ENCODE results near the genes NACA2, CYB561 and TACO1.

DNA sequence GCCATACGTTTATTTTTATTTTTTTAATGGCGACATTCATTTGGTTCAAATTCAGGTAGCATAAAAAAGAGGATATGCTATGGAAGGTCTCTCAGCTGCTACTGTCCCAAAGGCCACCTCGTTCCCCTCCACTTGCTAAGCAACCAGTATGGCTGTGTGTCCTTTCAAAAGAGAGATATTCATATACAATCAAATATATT lies 25.7 kb downstream of the PPM1D start:
- PRO-cap, 2 experiments, result no peak in any of the 2 experiments

DNA sequence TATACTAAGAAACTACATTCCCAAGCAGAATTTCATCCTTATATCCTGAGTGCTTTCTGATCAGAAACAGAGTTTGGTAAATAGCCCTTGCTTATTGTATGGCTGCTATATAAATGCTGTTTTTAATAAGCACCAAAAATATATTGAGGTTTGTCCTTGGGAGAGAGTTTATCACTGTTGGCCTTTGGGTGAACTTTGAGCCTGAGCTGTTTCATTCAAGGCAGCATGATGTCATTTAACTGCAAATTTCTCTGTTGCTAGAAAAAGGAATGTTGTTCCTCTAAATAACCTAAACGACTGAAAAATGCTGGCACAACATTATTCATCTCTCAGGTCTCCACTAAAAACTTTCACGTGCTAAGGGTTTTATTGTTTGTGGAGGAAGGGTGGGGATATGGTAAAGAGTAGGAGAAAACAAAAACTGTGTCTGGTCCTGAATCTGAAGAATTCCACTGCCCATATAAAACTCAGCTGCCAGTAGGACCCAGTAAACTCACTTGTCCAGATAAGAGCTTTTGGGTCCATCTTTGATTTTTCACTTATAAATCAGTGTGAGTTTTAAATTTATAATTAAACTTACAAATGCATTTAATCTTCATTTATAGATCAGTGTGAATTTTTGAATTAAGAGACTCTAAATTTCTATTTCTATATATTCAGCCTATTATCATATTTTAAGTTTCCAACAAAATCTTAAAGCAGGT lies 334.2 kb upstream of the TBX2 start:
- PRO-cap, 2 experiments, result no peak in any of the 2 experiments

GRCh38 chr17:61219289-61219900 lies 180.2 kb upstream of the TBX2 start:
- PRO-cap, 2 experiments, result no peak in any of the 2 experiments

DNA sequence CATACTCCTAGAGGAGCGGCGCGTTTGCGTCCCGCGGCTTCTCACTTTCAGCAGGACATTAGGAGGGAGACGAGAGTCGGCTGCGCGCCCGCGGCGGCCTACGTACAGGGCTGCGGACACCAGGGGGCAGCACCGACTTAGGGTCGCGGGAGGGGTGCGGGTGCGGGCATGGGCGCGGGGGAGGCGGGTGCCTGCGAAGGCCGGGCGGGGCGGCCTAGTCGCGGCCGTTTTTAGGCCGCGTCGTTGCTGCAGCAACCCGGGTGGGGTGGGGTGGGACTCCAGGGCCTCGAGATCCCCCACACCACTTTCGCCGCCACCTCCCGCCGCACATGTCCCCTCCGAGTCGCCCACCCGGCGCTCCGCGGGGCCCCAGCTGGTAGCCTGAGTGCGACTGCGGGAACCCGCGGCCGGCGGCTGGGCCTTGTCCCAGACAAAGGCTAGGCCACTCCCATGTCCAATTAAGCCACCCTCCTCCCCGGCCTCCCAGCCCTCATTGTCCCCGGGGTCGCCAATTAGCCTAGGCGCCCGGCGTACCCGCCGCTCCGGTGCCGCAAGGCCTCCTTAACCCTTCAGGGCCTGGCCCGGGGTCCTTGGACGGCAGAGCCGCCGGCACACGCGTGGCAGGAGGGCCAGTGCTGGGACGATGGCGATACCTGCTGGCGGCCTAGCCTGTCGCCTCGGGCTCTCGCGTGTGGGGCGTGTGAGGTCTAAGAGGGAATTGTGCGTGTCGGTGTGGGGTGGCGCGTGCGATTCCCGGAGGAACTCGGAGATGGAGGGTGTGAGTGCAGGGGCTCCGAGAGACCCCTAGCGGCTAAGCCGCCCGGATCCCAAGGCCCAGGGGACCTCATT lies 11.4 kb downstream of the TBX2 start:
- PRO-cap, 2 experiments, result no peak in any of the 2 experiments

- PRO-cap, 2 experiments, result no peak in any of the 2 experiments
These were observed at the start of gene NACA2 for GRCh38 chr17:61591059-61591589. NACA2 (minus strand) TSS chr17:61591219.

DNA sequence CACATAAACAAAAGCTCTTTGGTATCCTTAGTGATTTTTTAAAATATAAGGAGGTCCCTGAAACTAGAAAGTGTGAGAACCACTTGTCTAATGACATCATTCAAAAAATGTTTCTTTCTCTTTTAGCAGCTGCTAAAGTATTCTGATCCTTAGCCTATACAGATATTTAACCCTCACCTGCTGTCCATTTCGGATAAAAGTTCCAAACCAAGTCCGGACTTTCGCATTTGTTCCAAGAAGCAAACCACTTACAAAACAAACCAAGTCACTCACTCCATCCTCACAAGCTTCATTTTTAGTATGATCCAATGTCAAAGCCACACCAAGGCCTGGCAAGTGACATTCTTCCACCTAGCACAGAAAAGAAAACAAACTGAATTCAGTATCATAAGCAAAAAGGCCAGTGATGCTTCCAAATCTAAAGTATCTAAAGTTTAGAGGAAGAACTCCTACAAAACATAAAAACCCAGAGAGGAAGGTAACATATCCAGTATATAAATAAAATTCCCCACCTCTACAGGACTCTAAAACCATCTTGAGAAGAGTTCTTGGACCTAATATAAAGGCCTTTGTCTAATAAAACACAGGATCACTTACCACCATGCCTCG lies 16.3 kb downstream of the INTS2 start:
- PRO-cap, 2 experiments, result no peak in any of the 2 experiments

DNA sequence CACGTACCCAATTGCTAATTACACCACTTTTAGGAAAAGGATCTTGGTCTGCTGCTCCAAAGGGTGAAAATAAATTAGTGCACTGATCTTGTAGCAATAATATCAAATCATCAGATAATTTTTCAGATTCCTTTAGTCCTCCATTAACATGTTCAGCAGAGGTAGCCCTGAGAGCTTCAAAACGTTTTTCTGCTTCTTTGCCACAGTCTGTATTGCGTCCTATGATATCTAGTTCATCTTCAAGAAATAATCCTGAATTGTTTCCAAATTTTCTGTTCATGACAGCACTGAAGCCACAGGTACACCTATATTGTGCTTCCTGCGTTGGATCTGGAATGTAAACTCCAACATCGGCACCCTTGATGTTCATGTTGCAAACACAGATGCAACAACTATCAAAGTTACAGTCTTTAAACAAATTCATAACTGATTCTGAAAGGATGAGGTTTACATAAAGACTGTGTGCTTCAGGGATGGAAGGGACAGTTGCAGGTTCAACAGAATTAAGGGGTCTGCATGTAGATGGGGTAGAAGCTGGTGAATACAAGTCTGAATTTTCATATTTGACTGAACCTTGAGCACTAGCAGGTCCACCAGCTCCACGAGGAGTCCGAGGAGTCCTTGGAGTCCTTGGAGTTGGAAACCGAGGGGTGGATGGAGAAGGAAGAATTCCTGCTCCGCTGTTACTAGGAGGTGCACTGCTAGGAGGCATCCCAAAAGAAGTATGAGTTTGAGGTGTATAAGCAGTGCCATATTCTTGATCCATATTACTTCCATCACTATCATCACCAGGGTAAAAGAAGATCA lies 54.8 kb upstream of the INTS2 start:
- PRO-cap, 2 experiments, result no peak in any of the 2 experiments

GRCh38 chr17:62089983-62090677 lies 25.1 kb upstream of the MED13 start:
- PRO-cap, 2 experiments, result no peak in any of the 2 experiments

DNA sequence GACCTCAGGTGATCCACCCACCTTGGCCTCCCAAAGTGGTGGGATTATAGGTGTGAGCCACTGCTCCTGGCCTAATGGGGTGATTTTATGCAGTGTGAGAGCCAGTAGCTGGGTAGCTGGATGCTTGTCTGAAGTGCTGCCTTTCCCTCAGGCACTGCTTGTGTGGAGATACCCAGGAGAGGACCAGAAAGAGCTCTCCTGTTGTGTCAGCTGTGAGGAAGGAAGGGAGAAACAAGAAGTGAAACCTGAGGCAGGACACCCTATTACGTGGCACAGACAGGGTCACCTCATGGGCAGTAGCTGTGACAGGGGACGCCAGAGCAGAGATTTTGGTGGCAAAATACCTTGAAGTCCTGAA lies 106.4 kb upstream of the MED13 start:
- PRO-cap, 2 experiments, result no peak in any of the 2 experiments

DNA sequence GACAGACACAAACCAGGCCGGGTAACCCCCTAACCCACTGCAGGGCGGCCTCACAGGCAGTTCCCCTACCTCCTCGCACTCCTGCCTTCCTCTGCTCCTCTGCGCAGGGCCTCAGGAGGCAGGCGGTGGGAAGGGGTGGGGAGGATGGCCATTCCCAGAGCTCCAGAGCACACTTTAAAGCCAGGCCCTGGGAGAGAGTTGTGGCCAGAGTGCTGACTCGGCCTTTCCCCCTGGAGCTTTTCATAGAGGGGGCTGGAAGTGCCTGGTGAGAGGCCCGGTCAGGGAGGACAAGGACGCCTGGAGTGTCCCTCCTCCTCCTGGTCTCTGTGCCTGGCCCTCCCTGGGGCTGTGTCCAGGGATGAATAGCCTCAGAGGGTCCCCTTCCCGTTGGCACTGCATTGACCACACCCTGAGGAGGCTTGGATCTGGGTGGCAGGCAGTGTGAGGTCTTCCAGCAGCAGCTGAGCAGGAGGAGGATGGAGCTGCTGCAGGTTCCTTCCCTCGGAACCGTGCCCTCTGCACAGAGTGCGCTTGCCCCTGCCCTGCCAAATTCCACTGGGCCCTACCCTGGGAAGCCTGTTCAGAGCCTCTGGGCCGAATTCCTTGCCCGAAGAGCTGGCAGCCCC lies 1.8 kb downstream of the MRC2 start:
- PRO-cap, 2 experiments, result no peak in any of the 2 experiments

DNA sequence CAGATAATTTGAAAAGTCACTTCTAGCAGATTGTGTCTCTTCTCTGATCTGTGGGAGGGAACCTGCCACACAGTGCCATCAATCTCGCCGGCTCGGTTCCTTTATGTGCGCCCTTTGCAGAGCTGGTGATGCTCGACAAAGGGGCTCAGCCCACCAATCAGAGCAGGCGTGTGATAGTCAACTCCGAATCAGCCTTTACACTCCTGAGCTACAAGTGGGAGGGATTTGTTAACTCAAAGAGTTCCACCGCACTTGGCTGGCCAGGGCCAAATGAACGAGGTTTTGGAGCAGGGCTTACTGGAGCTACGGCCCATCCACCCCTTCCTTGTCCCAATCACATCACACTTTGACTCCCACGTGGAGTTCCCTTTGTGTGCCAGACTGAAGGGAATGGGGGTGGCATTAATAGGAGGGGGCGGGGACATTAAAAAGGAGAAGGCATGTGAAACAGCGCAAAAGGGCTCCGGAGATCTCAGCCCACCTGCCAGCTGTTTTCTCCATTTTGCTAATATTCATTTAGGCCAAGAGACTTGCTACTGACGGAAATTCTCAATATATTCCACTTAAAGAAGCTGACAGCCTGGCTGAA lies 86.0 kb downstream of the MRC2 start:
- PRO-cap, 2 experiments, result no peak in any of the 2 experiments

DNA sequence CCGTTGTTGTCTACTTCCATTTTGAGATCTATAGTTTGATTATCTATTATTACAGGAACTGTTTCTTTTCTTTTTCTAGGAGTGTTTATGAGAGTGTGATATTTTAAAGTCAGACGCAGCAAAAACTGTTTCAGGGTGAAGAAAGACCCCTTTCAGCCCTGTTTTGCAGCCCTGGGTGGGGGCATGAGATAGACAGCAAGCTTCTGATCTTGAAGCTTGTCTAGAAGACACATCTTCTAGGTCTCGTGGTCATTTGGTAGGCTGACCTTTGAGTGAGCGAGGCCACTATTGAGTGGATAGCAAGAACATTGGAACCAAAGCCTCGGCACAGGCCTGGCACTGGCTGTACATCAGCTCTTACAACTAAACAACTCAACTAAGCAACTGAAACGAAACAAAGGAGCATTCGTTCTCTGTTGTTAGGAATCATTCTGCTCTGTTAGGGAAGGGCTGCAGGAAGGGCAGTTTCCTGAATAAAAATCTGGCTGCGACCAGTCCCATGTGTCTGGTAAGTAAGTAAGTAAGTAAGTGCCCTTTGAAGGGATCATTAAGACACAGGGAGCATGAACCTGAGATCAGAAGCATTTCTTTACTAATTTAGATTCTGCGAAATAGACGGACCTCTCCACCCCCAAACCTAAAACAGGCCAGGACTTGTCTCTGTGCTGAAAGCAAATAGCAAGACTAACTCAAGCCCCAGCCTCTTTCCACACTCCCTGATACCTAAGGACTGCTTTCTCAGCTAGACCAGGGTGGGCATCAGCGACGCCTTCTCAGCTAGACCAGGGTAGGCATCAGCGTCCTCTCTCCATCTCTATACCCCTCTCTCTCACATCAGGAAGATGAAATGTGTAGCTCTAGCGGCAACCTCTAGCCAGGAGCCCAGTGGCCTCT lies 22.8 kb downstream of the CYB561 start:
- PRO-cap, 2 experiments, result no peak in any of the 2 experiments

DNA sequence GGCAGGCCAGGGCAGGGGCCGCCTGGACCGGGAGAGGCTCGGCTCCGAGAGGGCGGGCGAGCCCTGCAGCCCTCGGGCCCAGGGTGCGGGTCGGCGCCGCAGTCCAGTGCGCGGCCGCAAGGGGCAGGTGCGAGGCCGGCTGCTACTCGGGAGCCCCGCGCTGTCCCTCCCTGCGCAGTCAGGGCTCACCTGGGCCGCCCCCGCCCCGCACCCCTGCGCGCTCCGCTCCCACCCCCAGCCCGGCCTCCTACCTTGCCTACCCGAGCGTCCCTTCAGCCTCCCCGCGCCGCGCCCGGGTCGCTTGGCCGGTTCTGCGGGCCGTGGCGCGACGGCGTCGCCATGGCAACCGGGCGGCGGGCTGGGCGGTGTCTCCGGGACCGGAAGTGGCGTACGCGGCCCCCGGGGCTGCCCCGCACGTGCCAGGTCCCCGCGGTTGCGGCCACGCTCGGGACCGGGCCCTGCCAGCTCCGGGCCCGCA lies at the start of gene CYB561:
TSS of gene CYB561 (minus strand) at position 313 of the 478 bp plus-strand sequence.
- PRO-cap, 2 experiments, result peak in 1 of 2 experiments; most common plus-strand start position 389 of the sequence (in 1); most common minus-strand start position 313 of the sequence (in 1)

DNA sequence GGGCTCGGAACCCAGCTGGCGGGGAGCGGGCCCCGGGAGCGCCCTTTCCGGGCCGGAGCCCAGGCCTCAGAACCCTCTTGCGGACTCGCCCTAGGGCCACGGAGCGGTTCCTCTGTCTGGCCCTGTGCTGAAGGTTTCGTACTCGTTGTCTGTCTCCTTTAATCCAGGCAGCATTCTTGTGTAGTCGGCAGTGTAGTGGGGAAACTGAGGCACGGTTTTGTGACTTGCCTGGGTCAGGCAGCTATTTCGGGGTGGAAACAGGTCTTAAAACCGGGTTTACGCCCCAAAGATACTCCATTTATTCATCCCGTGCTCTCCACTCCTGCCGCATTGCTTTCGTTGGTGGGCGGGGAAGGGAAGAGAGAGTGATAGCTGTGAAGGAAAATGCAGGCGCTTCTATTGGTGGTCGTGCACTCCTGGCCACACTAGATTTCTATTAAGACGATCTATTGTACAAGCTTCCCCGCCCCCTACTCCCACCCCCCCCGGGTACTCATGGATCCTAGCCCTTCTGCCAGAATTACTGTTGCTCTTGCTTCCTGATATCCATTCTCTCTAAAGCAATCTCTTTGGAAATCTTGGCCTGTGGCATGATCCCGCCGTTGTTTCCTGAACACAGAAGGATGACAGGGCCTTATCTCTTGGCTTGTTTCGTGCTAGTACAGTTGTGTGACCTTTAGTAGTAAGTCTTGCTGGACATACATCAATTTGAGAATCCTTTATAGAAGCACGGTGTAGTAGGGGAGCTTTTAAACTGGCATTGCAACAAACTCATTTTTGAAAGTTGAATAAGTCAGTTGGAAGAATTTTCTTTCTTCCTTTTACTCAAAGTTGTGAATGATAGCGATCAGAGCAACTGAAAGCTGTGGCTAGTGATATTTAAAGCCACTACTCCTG lies 800 bp downstream of the DCAF7 start:
- PRO-cap, 2 experiments, result peak in 1 of 2 experiments; most common minus-strand start position 332 of the sequence (in 1)

DNA sequence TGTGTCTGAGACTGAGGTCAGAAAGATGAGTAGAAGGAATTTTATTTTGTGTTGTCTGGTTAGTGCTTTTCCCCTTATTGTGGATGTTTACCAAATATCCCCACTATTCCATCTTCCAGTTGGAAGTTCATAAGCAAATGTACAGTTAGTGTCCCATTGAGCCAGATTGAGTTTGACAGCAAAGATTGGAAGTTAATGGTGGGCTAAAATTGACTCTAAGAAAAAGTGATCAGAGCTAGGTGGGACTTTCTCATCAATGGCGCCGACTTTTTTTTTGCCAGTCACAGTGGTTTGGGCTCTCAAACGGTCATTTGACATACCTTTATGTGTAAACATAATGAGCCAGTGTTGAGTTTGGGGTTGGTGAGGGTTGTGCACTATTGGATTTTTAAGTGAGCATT lies 23.4 kb upstream of the TACO1 start:
- PRO-cap, 2 experiments, result no peak in any of the 2 experiments

DNA sequence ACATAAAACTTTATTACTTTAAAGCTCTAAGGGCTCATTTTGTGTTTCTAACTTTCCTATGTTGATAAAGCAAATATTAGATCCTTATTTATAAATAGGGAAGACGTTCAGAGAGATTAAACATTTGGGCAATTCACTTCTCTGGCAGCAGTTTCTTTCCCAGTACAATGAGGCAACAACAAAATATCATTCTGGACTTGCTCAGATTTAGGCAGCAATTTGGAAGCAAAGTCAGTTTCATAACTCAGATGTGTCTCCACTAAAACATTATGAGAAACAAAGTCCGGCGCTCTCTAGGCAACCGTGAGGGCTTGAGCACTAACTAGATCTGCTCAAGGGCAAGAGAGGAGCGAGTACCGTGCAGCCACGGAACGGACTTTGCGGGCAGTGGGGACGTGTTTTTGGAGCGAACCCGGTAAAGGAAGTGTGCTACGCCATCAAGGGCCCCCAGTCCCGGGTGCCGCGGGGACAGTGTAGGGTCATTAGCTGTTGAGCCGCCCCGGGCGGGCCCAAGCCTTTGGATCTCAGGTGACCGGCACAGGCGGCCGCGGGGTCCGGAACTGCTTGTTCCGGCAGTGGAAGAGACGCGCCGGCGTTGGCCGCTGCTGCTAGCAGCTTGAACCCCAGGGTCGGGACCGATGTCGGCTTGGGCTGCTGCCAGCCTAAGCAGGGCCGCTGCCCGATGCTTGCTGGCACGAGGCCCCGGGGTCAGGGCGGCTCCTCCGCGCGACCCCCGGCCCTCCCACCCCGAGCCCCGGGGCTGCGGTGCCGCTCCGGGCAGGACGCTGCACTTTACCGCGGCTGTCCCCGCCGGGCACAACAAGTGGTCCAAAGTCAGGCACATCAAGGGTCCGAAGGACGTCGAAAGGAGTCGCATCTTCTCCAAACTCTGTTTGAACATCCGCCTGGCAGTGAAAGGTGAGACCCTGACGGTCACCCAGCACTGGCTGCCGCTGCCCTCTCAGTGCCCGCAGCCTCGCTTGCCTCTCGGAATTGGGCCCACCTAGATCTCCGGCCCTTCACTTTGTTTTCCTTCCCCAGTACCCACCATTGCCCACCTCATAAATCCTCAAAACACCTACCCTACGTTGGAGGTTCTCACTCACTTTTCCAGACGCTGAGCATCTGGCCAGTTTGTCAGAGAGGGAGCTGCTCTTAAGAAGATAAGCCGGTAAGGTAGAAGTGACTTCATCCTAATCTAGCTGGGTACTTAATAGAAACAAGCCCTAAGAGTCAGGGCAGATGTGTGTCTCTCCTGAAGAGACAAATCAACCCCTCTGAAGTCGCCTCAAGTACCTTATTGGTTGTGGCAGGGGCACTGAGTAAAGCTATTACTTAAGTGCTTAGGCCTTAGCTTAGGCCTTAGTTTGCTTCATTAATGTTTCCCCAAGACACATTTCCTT lies at the start of gene TACO1:
TSS of gene TACO1 (plus strand) at position 450 of the 1,403 bp plus-strand sequence.
- PRO-cap, 2 experiments, result peak in 1 of 2 experiments; most common plus-strand start position 450 of the sequence (in 1); most common minus-strand start position 330 of the sequence (in 1)

- PRO-cap, 2 experiments, result peak in 1 of 2 experiments; most common plus-strand start chr17:63622860 (in 1); most common minus-strand start chr17:63622804 (in 1)
These were observed 389 bp downstream of the MAP3K3 start for GRCh38 chr17:63622633-63622978.

DNA sequence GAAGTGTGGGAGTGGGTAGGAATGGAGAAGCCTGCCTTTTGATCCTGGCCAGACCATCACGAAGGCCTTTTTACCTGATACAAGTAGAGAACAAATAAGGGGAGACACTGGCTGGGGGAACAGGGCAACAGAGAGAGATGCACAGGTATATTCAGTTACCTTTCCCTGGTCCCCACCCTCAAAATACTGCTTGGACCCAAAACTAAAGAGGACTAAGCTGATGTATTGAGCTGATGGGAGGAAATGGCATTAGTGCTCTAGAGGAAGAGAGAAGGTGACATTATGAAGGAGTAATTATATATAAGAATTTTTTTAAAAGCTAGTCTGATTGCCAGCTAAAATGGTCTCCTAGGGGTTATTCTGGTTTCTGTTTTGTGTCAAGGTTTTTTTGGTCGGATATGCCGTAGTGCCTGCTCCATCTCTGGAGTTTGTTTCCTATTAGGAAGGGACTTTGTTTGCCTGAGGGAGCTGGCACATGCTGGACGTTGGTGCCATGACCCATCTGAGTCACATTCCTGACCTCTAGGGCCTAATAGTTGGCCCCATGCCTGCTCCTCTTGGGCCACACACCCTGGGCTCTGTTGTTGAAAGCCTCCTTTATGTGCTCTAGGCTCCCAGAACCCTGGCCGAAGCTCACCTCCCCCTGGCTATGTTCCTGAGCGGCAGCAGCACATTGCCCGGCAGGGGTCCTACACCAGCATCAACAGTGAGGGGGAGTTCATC lies 18.6 kb downstream of the LIMD2 start:
- PRO-cap, 2 experiments, result no peak in any of the 2 experiments

DNA sequence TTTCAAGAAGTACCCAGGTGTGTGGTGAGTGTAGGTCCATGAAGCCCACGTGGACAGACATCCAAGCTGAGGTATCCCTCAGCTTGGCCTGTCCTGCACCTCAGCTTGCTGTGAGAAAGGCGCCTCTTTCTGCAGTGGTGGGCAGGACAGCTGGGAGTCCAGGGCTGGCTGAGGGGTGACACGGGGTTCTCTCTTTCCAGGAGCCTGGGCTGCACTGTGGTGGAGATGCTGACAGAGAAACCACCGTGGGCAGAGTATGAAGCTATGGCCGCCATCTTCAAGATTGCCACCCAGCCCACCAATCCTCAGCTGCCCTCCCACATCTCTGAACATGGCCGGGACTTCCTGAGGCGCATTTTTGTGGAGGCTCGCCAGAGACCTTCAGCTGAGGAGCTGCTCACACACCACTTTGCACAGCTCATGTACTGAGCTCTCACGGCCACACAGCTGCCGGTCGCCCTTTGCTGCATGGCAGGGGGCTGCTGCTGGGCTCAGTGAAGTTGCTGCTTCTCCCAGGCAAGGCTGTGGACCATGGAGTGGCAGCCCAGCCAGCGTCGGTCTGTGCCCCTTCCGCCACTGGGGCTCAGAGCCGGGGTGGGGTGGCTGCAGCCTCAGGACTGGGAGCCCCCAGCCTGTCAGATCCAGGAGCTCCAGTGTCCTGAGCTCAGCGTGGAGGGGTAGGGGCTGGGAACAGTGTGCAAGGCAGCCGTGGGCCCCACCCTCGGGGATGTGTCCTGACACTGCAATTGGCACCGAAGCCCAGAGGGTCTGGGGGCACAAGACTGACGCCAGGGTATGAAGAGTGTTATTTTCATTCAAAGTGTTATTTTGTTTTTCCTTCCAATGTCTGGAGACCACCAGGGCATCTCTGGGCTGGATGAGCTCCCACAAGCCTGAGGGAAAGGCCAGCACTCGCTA lies 6.3 kb downstream of the LIMD2 start:
- PRO-cap, 2 experiments, result peak in 1 of 2 experiments; most common plus-strand start position 374 of the sequence (in 1); most common minus-strand start position 329 of the sequence (in 1)

DNA sequence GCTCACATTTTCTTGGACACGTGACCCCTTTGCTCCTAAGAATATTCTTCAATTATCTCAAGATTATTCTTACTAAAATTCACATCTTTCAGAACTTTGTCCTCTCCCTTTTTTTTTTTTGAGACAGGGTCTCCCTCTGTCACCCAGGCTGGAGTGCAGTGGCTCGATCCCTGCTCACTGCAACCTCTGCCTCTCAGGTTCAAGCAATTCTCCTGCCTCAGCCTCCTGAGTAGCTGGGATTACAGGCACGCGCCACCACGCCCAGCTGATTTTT lies 8.8 kb upstream of the STRADA start:
- PRO-cap, 2 experiments, result no peak in any of the 2 experiments